Colonic mucosa (tissue), 1 donor: ENCODE data around the genes SAMD4B and DYRK1B.

- PRO-cap, result no peak
These were observed 10.8 kb downstream of the PAK4 start for GRCh38 chr19:39135958-39137245.

- PRO-cap, result no peak
These were observed 20.1 kb downstream of the PAK4 start for GRCh38 chr19:39145507-39146184.

DNA sequence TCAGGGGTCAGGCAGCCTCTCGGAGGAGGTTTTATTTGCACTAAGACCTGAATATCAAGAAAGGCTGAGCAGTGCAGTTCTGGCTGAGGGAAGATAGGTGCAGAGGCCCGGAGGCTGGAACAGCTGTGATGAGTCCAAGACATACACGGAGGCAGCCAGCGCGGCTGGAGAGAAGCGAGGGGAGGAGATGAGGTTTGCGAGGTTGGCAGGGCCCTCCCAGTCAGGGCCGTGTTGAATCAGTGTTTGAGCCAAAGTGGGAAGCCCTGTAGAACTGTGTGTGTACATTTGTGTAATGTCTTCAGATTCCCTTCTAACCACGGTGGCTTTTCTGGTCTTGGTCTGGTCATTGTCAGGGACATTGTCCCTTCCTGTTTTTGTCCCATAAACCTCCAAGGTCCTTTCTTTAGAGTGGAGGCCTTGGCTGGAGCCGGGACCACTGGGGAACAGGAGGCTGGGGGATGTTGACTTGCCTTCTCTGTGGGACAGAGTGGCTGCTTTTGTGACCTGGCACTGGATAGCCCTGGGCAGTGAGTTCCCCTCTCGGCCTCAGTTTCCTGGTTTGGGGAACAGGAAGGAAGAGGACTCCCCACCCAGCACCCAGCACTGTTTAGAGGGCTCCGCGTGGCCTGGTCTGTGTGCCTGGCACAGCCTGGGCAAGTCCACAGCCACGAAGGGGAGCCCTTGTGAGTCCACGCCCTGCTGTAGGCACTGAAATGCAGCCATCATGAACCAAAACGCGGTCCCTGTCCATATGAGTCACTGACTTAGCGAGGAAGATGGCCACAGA is 35.1 kb downstream of the PAK4 start:
- PRO-cap, result no peak

- PRO-cap, result unidirectional peak, plus-strand start at chr19:39342441
These were observed at the start of gene SAMD4B for GRCh38 chr19:39342199-39342878. TSS of gene SAMD4B (plus strand) at chr19:39342421.

DNA sequence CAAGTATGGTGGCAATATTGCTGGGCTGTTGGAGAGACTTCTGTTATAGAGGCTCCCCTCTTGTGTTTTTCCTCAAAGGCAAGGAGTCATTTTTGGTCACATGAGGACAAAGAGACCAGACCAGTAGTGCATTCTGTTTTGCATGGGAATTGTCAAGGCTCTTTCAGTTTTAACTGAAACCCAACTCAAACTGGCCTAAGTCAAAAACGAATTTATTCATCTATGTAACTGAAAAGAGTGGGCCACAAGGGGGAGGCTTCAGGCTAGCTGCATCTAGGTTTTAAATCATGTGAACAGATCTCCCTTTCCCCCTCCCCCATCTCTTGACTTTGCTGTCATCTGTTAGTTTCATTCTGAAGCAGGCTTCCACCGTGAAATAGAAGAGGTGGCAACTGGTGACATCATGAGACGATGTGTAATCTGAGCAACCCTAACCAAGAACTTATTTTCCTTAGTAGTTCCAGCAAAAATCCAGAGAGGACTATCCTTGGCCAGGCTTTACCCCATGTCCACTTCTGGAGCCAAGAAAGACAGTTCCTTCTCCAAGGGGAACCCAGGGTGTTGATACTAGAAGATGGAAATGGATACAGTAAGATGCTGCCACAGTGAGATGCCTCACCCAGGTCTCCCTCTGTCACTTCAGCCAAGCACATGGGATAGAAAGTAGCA is 9.3 kb downstream of the SAMD4B start:
- PRO-cap, result no peak

GRCh38 chr19:39357452-39358243 is 15.4 kb downstream of the SAMD4B start:
- PRO-cap, result no peak

DNA sequence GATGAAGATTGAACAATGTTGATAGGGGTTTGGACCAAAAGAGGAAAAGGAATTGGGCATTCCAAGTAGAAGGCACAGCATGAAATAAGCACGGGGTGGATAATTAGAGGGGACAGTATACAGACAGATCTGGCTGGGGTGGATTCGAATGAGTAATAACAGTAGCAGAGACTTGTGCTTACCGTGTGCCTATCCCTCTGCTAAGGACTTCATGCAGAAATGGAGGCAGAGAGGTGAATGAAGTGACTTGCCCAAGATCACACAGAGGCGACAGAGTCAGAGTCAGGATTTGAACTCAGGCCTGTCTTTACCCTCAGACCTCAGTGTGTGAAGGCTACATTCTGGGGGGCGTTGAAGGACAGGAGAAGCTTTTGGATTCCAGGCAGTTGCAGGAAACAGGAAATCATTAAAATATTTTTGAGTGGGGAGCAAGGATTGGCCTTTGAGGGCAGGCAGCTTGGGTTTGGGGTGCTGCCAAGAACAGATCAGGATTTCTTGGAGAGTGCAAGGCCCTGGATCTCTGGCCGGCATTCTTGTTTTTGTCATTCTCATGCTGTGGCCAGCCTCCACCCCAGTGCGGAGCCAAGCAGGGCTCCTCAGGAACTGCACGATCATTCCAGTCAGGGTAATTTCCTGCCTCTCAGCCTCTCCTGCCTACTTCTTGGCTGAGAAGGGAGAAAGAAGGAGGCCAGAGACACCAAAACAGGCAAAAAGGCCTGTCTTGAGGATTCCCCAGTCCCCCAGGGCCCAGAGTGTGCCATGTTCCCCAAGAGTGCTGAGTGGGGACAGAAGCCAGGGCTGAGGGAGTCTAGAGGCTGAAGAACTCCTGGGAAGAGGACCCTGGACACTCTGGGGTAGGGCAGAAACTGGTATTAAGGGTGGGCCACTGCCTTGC is 18.6 kb downstream of the PAF1 start:
- PRO-cap, result unidirectional peak, plus-strand start at position 545 of the sequence

DNA sequence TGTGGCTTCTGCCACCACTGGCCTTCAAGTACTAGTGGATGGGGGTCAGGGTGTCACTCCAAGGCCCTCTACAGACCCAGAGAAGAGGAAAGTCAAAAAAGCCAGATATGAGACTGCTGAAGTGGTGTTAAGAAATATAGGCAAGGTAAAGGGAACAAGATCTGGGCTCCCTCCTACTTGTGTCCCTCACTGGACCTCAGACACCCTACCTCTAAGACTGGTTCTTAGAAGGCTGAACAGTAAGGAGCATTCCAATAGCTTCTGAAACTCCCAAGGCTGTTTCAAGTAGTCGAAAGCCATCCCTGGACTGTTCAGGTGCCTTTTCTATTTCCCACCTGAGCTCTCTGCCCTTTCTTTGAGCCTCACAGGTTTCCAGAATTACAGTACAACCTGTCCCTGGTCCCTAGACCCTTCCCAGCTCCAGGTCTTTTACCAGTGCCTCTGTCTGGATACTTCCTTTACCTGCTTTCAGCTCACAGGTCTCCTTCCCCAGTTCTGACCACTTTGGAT is 1.9 kb downstream of the RPS16 start:
- PRO-cap, result no peak

- PRO-cap, result no peak
These were observed 7.7 kb downstream of the SUPT5H start for GRCh38 chr19:39453065-39453590.

- PRO-cap, result no peak
These were observed 12.3 kb downstream of the SUPT5H start for GRCh38 chr19:39457523-39458242.

DNA sequence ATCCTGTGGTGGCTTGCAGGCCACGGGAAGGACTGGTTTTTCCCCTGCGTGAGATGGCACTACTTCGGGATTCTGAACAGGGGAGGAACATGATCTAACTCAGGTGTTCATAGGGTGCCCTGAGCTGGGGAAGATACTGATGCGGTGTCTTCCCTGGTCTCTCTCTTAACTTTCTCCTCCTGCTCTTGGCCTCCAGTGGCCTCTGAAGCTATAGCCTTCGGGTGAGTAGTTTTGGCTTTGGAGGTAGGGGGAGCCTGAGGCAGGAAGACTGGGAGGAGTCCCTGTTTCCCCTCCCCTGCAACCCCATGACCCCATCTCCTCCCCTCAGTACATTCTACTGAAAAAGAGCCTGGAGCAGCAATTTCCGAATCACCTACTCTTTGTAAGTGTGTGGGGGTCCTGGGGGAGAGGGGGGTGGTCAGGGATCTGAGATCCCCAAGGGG is 3.5 kb downstream of the SELENOV start:
- PRO-cap, result no peak

DNA sequence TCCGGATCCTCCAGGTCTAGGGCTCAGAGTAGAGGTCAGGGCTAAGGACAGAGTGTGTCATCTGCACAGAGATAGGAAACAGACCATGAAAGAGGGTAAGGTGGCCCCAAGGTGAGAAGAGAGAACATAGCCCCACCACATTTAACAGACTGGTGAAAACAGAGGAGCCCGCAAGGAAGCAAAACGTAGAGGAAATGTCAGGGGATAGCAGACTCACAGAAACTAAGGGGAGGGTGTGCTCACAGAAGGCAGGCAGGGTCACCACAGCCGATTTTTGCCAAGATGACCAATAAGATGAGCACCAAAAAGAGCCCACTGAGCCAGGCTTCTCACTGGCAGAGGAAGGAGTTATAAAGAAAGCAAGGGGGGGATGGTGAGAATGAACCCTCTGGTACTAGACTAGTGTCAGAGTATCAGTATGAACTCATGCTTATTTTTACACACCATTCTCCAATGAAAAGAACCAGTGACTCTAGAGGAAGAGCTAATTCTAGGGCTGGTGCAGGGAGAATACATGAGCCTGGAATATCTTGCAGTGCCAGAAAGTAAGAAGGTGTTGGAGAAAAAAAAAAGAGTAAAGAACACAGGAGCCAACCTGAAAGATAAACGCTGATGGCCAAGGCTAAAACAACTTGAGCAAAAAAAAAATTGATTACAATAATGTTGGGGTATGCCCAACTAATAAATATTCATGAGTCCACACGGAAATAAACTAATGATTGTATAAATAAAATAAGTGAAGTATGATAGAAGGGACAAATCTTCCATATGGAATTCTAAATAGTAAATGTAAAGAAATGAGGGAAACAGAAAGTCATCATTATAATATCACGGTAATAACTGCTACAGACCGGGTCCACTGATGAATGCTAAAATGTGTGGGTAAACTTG is 17.3 kb downstream of the DYRK1B start:
- PRO-cap, result no peak

DNA sequence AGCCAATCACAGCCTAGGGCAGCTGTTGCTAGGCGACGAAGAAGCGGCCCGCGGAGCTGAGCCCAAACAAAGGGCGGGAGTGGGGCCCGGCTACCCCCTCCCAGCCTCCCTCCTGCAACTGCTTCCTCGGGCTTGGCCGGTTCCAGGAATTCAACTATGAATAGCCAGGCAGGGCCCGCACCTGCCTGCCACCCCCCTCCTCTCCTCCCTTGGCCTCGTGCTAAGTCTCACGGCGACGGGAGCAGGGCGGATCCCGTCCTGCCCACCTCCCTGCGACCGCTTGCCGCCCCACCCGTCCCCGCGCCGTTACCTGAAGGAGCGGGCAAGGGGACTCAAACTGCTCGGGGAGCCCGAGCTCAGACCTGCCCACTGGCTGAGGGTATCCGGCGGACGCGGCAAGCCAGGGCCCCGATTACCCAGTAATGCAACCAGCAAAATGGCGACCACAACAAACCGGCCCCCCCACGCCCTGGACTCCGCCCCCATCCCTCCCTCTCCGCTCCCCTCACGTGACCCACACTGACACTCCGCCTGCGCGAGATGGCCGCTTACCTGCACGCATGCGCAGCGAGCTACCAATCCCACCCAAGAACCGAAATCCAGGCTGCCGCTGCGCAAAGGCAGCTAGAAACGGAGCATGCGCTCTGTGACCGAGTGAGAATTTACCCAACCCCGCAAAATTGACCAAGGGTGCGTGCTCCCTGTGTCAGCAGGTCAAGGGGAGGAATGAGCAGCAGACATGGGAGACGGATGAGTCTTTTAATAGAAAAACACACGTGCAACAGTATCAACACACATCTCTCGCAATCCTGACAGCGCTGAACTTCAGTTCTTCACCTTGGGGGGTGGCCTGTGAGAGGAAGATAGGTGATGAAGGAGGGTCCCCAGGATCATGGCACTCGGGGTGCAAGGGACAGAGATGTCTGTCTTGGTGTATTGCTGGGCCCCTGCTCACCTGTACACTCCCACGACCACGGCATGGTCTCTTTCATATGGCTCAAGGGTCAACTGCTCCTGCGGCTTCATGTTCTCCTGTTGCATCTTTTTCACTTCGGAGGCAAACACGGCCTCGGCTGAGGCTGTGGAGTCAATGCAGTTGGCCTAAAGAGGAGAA is at the start of gene DYRK1B:
TSS of gene DYRK1B (minus strand) at position 450 of the 1,114 bp plus-strand sequence.
- PRO-cap, result bidirectional peak, plus-strand start at position 65 of the sequence, minus-strand start outside the sequence; bidirectional peak, plus-strand start at position 617 of the sequence, minus-strand start at position 426 of the sequence

DNA sequence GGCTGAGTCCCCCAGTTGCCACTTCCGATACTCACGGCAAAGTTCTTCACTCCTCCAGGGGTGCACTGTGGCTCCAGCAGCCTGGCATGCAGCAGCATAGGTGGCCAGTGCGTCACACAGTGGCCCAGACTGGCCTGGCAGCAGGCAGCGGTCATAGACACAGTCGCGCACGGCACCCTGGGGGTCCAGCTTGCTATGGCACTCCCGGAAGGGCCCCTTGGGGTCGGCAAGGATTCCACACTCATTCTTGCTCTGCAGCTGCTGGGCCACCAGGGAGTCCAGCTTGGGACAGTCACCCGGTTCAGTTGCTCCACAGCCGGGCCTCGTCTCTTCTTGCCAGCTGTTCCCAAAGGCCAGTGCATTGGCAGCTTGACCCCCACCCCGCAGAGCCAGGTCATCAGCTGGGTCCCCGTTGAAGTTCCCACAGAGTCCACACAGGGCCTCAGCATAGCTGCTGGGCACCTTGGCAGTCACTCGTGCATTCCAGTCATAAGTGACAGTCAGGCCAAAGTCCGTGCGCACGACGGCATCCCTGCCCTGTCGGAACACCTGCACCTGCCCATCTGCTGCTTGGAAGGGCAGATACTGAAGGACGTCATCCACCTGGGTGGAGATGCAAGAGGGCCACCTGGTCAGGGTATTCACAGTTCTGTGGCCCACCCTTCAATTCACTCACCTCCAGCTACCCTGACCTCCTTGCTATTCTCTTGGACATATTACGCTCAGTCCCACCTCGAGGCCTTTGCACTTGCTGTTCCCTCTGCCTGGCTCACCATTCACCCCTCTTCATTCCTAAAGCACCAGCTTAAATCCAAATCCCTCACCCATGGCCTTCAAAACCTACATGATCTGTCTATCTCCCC is 57.1 kb upstream of the PSMC4 start:
- PRO-cap, result no peak

DNA sequence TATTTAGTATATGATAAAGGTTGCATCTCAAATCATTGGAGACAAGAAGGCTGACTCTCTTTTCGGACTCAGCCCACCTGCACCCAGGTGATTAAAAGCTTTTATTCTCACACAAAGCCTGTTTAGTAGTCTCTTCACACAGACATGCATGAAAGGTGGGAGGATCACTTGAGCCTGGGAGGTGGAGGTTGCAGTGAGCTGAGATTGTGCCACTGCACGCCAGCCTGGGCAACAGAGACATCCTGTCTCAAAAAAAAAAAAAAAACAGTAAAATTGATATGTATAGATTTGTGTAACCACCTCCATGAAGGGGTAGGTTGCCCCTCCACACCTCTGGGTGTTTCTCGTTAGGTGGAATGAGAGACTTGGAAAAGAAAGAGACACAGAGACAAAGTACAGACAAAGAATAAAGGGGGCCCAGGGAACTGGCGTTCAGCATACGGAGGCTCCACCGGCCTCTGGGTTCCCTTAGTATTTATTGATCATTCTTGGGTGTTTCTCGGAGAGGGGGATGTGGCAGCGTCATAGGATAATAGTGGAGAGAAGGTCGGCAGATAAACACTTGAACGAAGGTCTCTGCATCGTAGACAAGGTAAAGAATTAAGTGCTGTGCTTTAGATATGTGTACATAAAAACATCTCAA is 11.9 kb upstream of the PSMC4 start:
- PRO-cap, result no peak

- PRO-cap, result no peak
These were observed 2.8 kb downstream of the PSMC4 start for GRCh38 chr19:39973762-39974213.

DNA sequence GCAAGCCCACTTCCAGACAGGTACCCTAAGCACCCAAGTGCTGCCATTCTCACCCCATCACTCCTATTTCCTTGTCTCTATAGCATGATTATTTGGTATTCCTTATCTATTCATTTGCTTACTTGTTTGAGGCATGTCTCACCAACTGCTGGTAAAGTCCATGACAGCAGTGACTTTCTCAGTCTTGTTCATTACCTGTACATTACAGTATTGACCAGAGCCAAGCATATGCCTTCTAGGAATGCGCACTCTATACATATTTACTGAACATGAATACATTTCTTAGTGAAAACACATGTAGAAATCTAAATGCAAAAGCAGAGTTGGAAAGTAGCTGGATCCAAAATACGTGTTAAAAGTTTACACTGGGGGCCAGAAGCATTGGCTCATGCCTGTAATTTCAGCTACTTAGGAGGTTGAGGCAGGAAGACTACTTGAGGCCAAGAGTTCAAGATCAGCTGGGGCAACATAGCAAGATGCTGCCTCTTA is 9.4 kb downstream of the ZNF780B start:
- PRO-cap, result no peak

GRCh38 chr19:40242321-40242723 is 15.8 kb upstream of the CCNP start:
- PRO-cap, result no peak

GRCh38 chr19:40252519-40253041 is 26.1 kb upstream of the CCNP start:
- PRO-cap, result no peak

GRCh38 chr19:40367318-40368033 is 19.0 kb downstream of the PLD3 start:
- PRO-cap, result no peak